ENCODE measurements around a stretch of chr11.

CAGE:
- cytosol, long polyA minus RNA, result no peak
- cytosol, long polyA plus RNA, result no peak
- long polyA plus RNA, result no peak
- nucleus, long polyA minus RNA, result no peak
- nucleus, long polyA plus RNA, result no peak
Measured at GRCh38 chr11:70225605-70226332, 22.7 kb downstream of the FADD start.

DNA sequence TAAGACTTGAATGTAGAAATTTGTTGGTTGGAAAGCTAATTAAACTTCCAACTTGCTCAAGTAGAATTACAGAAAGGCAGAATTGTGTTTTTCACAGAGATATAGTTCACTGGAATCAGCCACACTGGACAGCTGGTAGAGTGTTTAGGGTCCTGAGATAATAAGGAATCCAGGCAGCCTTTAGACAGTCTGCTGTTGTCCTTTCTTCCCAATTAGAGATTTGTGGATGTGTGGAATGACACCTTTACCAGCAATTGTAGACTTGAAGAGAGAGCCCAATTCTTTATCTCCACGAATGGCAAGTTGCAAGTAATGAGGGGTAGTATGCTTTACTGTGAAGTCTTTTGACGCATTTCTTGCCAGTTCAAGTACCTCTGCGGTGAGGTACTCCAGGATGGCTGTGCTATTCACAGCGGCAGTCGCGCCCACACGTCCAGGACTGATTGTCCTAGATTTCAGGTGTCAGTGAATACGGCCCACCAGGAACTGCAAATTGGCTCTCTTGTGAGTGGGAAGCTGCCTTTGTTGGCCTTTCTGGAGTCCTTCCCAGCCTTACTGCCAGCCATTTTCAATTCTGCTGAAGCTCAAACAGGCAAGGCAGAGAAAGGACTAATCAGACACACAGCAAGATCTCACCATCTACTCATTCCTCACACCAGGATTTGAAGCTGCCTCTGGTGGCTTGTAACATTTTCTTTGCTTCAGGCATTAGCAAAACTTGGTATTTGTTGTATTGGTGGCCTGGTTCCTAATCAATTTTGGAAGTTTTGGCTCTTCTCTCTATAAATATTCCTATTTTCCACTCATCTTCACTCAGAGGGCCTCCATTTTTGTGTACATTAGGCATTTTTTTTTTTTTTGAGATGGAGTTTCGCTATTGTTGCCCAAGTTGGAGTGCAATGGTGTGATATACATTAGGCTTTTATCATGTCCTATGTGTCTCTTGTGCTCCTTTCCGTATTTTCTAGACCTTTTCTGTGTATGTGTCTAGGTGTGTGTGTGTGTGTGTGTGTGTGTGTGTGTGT is 8.6 kb downstream of the PPFIA1 start:
CAGE:
- cytosol, long polyA minus RNA, result no peak
- cytosol, long polyA plus RNA, result no peak
- long polyA plus RNA, result no peak
- nucleus, long polyA minus RNA, result no peak
- nucleus, long polyA plus RNA, result no peak

DNA sequence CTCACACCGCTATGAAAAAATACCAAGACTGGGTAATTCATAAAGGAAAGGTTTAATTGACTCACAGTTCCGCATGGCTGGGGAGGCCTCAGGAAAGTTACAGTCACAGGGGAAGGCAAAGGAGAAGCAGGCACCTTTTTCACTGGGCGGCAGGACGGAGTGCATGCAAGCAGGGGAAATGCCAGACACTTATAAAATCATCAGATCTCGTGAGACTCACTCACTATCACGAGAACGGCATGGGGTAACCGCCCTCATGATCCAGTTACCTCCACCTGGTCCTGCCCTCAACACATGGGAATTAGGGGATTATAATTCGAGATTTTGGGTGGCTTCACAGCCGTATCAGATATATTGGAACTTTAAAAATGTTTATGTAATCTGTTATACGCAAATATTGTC is 44.3 kb downstream of the PPFIA1 start:
CAGE:
- cytosol, long polyA minus RNA, result no peak
- cytosol, long polyA plus RNA, result no peak
- long polyA plus RNA, result no peak
- nucleus, long polyA minus RNA, result no peak
- nucleus, long polyA plus RNA, result no peak

DNA sequence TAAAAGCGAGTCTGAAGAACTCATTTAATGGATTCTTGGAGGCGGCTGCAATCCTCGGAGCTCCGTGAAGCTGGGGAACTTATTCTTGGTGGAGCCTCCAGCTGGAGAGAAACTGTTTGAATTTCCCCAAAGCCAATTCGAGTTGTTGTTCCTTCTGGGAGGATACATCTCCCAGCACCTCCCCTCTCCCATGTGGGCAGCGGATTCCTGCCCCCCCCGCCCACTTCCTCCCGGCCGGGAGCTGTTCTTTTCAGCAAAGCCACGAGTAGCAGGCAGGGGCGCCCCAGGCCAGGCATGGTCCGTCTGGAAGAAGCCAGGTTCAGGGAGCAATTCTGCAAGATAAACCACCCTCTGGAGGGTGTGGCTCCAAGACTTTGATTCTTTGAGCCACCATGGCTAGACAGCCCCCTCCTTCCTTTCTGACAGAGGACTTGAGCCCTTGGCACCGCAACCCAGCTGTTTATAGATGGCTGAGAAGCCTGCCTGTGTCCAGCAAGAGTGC is 170.2 kb downstream of the CTTN start:
CAGE:
- cytosol, long polyA minus RNA, result no peak
- cytosol, long polyA plus RNA, result no peak
- long polyA plus RNA, result no peak
- nucleus, long polyA minus RNA, result no peak
- nucleus, long polyA plus RNA, result no peak

DNA sequence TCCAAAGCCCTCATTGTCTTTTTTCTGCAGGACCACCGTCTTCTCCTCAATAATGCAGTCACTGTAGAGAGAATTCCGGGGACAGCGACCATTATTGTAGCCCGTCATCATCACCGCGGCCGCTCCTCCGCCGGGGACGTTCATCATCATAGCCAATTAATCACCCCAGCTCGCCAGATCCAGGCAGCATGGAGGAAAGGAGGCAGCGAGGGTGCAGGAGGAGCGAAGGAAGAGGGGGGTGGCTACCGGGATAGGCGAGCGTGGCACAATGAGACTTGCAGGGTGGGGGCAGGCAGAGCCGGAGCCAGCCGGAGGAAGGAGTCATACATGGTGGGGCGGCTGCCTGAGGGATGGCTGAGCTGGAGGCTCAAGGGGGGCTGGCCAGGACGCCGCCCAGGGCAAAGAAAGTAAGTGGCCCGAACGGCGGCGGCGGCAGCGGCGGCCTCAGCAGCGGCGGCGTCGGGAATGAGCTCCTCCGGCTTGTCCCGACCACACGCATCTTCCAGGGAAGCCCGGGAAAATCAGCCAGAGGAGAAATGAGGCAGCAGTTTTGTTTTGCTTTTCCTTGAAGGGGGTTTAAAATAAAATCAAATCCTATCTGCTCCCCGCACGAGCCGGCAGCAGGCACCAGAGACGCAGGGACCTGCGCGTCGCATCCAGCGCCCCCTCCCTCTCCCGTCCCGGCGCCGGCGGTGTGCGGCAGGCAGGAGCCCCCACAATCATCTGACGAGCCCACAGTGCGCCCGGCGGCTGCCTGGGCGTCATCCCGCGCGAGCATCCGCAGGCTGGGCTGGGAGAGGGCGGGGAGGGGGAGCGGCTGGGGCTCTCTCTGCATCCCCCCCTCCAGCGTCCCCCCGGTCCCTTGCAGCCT is 263.5 kb downstream of the CTTN start:
CAGE:
- cytosol, long polyA minus RNA, result no peak
- cytosol, long polyA plus RNA, result no peak
- long polyA plus RNA, result no peak
- nucleus, long polyA minus RNA, result no peak
- nucleus, long polyA plus RNA, result no peak

DNA sequence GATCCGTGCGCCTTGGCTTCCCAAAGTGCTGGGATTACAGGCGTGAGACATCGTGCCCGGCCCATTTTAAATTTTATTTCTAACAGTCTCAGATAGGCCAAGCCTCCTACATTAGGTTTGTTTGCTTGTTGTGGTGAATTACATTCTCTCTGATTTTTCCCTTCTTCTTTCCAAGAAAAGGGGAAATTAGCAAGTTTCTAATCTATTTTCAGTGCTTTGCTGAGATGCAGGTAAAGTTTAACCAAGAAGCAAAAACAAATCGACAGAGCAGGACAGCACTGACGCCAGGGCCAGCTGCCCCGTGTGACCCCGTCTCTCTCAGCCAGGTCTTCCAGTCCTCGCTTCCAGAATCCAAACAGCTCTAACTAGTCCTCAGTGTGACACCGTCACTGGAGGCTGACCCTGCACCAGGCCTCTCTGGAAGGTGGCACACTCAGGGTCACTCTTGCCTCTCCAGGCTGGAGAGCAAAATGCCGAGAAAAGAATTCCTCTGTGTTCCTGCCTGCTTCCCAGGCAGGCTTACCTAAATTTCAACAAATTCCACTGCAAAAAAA is 44.9 kb downstream of the SHANK2 start:
CAGE:
- cytosol, long polyA minus RNA, result no peak
- cytosol, long polyA plus RNA, result no peak
- long polyA plus RNA, result no peak
- nucleus, long polyA minus RNA, result no peak
- nucleus, long polyA plus RNA, result no peak

DNA sequence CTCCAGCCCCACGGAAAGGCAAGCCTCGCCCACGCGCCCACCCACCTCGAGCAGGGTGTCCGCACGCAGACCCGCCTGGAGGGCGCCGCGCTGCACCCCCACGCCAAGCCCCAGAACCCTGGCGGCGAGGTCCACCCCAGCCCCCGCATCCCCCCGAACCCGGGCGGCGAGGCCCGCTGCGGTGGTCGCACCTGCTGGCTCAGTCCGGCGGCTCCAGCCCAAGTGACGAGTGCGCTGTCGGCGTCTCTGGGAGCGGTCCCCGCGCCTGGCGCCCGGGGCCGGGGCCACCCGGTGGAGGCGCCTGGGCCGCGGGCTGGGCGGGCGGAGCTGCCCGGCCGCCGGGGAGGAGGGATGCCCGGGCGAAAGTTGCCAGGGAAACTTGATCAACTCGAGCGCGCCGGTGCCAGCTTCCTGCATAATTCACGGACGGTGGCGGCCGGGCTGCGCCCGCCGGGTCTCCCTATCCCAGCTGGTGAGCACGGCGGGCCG is 1.1 kb downstream of the SHANK2 start:
CAGE:
- cytosol, long polyA minus RNA, result no peak
- cytosol, long polyA plus RNA, result no peak
- long polyA plus RNA, result no peak
- nucleus, long polyA minus RNA, result no peak
- nucleus, long polyA plus RNA, result no peak

CAGE:
- cytosol, long polyA minus RNA, result no peak
- cytosol, long polyA plus RNA, result no peak
- long polyA plus RNA, result no peak
- nucleus, long polyA minus RNA, result no peak
- nucleus, long polyA plus RNA, result no peak
Measured at GRCh38 chr11:71255153-71255851, 2.9 kb upstream of the SHANK2 start.

DNA sequence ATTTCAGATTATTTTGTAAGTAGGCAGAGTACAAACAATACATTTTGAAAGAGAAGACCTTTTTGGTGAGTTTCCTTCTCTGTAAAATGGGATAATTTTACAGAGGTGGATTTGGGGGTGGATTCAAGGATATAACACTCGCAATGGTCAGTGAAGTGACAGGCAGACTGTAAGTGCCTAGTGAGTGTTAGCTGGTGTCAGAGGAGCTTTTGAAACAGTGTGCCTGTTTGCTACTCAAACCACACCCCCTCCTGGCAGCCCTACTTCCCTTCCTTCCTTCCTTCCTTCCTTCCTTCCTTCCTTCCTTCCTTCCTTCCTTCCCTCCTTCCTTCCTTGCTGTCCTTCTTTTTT is 57.5 kb downstream of the DHCR7 start:
CAGE:
- cytosol, long polyA minus RNA, result no peak
- cytosol, long polyA plus RNA, result no peak
- long polyA plus RNA, result no peak
- nucleus, long polyA minus RNA, result no peak
- nucleus, long polyA plus RNA, result no peak

DNA sequence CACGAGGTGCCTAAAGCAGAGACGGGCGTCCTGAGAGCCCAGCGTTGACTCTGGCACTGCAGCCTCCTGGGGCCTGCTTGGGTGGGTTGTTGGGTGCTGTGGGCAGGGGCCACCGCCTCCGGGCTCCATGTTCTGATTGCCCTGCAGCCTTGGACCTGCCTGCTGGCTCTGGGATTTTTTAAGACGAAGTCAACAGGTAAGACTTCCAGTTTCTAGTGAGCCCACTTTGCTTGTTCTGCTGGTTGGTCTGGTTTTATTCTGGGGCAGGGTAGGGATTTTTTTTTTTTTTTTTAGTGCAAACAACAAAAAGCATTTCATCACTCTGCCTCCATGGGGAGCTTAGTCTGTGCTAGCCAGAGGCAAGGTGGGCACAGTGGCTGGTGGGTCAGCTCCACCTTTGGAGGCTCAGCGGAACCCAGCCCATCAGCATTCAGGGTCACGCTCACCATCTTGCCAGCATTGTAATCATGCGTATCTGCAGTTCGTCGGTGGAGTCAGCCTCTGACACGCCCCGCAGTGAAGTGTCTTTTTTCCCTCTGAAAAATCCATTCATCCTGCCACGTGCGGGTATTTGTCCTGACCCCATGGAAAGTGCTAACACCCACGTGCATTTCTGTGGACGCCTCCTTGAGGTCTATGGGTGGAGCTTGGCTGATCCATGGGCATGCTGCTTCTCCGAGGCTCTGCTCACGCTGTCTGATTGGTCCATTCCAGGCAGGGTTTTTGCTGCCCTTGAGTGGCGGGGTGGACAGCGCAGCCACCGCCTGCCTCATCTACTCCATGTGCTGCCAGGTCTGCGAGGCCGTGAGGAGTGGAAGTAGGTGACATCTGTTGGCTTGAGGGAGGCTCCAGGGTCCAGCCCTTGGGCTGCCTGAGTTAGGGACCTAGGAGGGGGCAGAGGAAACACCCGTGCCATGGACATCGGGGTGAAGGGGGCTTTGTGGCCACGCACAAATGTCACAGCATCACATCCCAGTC is 28.5 kb downstream of the NADSYN1 start:
CAGE:
- cytosol, long polyA minus RNA, result no peak
- cytosol, long polyA plus RNA, result no peak
- long polyA plus RNA, result no peak
- nucleus, long polyA minus RNA, result no peak
- nucleus, long polyA plus RNA, result no peak

CAGE:
- cytosol, long polyA minus RNA, result no peak
- cytosol, long polyA plus RNA, result no peak
- long polyA plus RNA, result no peak
- nucleus, long polyA minus RNA, result no peak
- nucleus, long polyA plus RNA, result no peak
Measured at GRCh38 chr11:71565031-71565230, 432 bp upstream of the KRTAP5-10 start.

CAGE:
- cytosol, long polyA minus RNA, result no peak
- cytosol, long polyA plus RNA, result no peak
- long polyA plus RNA, result start-site peak on the plus strand at chr11:71787514-71787546, 50 and 101 reads in 2 replicates
- nucleus, long polyA minus RNA, result start-site peak on the plus strand at chr11:71787514-71787537, 9 reads
- nucleus, long polyA plus RNA, result no peak
Measured at GRCh38 chr11:71787435-71788185, 45.4 kb upstream of the DEFB108B start.

GRCh38 chr11:72001155-72001851 is 2.6 kb downstream of the IL18BP start:
CAGE:
- cytosol, long polyA minus RNA, result no peak
- cytosol, long polyA plus RNA, result no peak
- long polyA plus RNA, result no peak
- nucleus, long polyA minus RNA, result no peak
- nucleus, long polyA plus RNA, result no peak

CAGE:
- cytosol, long polyA minus RNA, result no peak
- cytosol, long polyA plus RNA, result no peak
- long polyA plus RNA, result no peak
- nucleus, long polyA minus RNA, result no peak
- nucleus, long polyA plus RNA, result no peak
Measured at GRCh38 chr11:72228140-72228769, 3.7 kb downstream of the INPPL1 start.

CAGE:
- cytosol, long polyA minus RNA, result no peak
- cytosol, long polyA plus RNA, result no peak
- long polyA plus RNA, result no peak
- nucleus, long polyA minus RNA, result no peak
- nucleus, long polyA plus RNA, result no peak
Measured at GRCh38 chr11:72239379-72240421, 4.3 kb downstream of the PHOX2A start.

CAGE:
- cytosol, long polyA minus RNA, result no peak
- cytosol, long polyA plus RNA, result no peak
- long polyA plus RNA, result no peak
- nucleus, long polyA minus RNA, result no peak
- nucleus, long polyA plus RNA, result no peak
Measured at GRCh38 chr11:72631492-72632269, 42.5 kb downstream of the PDE2A start.

DNA sequence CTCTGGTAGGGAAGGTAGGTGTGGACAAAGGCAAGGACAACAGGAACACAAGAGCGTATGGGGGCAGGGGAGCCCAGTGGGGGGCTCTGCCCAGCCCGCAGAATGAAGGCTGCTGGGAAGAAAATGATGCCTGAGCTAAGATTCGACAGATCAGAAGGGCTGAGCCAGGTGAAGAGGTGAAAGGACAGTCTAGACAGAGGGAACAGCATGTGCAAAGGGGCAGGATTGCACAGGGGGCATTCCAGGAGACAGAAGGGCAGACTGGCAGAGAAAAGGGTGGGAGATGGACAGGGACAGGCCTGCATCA is 33.2 kb upstream of the PDE2A start:
CAGE:
- cytosol, long polyA minus RNA, result no peak
- cytosol, long polyA plus RNA, result no peak
- long polyA plus RNA, result no peak
- nucleus, long polyA minus RNA, result no peak
- nucleus, long polyA plus RNA, result no peak

CAGE:
- cytosol, long polyA minus RNA, result start-site peak on the minus strand at chr11:72721870-72721886, 22 reads
- cytosol, long polyA plus RNA, result start-site peak on the minus strand at chr11:72721864-72721936, 70 and 28 reads in 2 replicates
- long polyA plus RNA, result start-site peak on the minus strand at chr11:72721860-72721949, 145 and 161 reads in 2 replicates
- nucleus, long polyA minus RNA, result start-site peak on the minus strand at chr11:72721865-72721943, 50 reads
- nucleus, long polyA plus RNA, result no peak
Measured at GRCh38 chr11:72721519-72722004, 30.6 kb downstream of the ARAP1 start.

DNA sequence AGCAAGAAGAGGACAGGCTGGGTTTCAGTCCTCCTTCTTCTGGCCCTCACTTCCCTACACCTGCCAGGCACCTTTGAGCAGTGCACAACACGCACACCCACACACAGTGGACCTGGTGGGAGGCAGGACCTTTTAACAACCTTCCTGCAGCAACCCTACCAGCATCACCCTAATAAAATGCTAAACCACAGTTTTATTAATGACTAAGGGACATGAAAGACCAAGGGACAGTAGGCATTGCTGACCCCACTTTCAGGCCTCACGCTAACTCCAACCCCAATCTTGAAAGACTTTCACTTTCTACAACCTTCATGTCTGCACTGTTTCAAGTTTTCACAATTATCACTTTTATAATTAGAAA is 12.1 kb downstream of the ARAP1 start:
CAGE:
- cytosol, long polyA minus RNA, result no peak
- cytosol, long polyA plus RNA, result no peak
- long polyA plus RNA, result no peak
- nucleus, long polyA minus RNA, result no peak
- nucleus, long polyA plus RNA, result no peak

DNA sequence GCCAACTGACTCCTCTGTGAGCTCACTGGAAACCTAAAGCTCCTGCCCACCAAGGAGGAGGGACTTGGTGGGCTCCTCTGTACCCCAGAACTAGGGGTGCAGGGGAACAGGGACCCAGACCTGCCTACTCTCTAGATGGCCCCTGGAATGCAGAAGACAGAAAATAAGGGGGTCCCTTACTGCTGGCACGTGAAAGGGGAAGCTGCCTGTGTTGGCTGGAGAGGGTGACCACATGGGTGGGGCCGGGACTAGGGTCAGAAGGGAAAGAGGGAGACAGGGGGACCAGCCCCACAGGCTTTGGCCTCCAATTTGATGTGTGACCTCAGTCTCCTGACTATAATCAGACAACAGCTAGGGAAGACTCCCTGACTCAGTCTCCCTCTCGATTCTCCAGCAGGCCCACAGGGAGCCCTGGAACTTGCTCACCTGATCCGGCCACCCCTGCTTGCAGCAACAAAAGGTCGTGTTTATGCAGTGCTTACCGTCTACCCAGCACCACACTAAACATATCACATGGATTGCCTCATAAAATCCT is 10.3 kb downstream of the ARAP1 start:
CAGE:
- cytosol, long polyA minus RNA, result no peak
- cytosol, long polyA plus RNA, result no peak
- long polyA plus RNA, result no peak
- nucleus, long polyA minus RNA, result no peak
- nucleus, long polyA plus RNA, result no peak